ENCODE results near the gene ARHGEF26.

DNA sequence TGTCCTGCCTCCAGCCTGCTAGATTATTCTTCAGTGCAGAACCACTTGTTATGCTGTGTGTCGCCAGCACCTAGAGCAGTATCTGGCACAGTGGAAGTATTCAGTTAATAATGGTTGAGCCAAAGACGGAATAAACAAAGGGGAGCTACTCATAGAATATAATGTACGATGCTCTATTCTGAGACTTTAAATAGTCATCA lies 13.4 kb downstream of the P2RY14 start:
- PRO-cap, result no peak

DNA sequence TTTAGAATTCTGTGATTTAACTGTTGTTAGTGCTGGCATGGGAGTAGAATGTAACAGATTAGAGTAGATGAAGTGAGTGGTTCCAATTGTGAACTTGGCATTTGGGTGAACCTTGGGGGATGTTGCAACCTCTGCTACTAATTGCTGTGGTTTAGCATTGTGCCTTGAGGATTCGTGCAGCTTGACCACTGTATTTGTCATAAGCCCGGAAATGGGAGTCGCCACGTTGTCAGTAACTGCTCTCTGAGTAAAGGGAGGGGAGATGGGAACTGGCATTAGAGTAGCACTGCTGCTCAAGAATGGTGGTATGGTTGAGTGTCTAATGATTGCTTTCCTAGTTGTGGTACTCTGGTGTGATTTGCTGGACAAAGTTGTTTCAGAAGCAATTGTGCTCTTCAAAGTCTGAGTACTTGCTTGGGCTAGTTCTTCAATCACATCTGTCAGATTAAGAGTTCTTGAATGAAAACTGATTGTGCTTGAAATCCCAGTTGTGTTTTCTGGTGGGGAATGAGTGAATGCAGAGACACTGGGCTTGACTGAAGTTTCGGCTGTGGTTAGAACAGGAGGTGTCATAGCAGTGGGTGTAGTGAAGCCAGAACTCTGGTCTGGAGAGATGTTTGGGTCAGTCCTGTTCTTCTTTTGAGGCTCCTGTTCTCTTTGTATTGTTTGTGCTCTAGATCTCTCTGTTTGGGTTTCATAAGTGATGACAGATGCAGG lies 15.4 kb downstream of the IGSF10 start:
- PRO-cap, result no peak

- PRO-cap, result no peak
These were observed 76.7 kb upstream of the MBNL1 start for GRCh38 chr3:152192034-152192523.

DNA sequence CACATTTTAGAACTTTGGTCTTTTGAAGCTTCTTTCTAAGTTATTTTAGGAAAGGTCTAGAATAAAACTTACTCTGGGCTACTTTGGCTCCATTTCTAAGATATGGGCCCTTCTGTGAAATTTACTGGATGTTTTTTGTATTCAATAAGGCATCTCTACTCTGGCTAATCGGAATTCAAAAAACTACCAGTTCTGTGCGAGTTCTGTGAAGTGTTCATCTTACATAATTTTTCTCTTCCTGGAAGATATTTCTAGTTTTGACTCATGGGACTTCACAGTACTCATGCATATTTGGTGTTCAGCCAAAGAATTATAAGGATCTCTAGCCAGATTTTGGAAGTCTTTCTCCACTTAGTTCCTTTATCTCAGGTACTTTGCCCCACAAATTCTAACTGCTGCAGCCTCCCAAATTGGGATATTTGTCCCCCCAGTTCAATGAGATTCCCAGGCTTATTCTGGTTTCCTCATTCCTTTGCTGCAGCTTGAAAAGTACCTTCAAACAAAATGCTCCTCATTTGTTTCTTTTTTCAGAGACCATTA lies 46.4 kb upstream of the MBNL1 start:
- PRO-cap, result no peak

DNA sequence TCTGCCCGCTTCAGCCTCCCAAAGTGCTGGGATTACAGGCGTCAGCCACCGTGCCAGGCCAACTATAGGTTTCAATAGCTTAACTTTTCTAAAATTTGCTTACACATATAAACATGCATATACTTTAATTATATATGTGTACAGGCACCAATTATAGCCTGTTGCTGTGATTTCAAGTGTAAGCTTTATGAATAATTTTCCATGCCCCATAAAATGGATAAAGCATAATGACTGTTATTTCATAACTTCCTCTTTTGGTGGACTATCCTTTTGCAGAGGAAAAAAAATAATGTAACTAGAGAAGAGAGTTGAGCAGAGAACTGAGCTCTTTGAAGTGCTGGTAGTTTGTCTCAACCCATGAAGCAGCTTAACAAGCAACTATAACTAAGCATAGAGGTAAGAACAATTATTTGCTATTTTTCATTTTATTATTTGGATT lies 24.7 kb upstream of the MBNL1 start:
- PRO-cap, result unidirectional peak, plus-strand start at position 298 of the sequence

DNA sequence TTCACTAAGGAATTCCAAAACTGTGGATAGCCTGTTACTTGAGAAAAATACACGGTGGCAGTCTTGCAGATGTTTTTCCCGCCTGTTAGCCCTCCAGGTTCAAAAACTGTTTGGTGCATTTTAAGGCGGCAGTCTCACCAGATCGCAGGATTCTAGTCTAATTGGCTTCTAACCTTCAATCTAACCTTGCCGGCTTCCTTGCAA lies 544 bp upstream of the MBNL1 start:
- PRO-cap, result no peak

GRCh38 chr3:152309834-152310625 lies 41.3 kb downstream of the MBNL1 start:
- PRO-cap, result no peak

- PRO-cap, result no peak
These were observed 47.4 kb downstream of the MBNL1 start for GRCh38 chr3:152315965-152316760.

- PRO-cap, result no peak
These were observed 84.2 kb downstream of the MBNL1 start for GRCh38 chr3:152352799-152353482.

DNA sequence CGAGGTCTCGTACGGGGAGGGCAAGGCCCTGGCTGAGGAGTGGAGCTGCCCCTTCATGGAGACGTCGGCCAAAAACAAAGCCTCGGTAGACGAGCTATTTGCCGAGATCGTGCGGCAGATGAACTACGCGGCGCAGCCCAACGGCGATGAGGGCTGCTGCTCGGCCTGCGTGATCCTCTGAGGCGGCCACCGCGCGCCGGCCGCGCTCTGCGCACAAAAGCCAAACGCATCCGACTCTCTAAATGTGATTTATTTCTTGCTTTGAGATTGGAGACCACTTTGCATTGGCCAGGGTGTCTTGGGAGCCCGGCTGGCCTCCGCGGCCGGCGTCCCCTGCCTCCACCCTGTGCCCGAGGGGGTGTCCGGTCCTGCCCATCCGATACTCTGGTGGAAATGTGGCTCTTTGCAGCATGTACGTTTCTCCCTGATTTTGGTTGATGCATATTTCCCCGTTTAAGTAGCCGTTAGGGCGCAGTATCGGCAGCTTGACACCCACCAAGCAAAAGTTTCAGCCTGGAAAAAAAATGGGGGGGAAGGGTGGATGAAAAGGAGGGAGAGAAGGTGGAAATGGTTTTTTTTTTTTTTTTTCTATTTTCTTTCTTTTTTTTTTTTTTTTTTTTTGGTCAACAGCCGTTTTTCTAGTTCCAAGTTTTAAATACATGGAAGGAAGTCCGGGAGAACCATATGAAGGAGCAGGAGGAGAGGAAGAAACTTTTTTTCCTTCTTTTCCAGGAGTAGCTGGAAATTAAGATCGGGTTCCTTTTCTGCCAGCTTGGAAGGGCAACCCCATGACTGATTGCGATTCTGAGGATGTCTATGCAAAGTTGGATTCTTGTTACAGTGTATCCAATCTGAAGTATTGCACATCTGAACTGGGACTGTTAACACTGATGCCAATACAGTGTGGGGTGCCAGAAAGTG lies 1.3 kb downstream of the RAP2B start:
- PRO-cap, result no peak

DNA sequence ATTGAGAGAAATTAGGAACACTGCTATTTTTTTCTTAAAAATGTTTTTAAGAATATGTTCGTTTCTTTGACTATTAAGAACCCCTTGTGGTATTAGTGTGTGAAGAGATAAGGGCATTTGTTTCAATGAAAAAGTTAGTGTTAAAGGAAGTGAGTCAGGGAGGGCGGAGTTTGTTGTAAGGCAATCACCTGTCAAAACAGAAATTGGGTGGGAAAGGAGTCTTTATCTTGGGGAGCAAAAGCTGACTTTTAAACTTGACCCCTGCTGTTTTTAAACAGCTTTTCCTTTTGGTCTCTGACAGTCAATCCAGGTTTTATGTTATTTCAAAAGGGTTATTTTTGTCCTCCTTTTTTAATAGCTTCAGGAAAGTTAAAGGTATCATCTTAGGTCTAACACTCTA lies 4.2 kb downstream of the RAP2B start:
- PRO-cap, result no peak

DNA sequence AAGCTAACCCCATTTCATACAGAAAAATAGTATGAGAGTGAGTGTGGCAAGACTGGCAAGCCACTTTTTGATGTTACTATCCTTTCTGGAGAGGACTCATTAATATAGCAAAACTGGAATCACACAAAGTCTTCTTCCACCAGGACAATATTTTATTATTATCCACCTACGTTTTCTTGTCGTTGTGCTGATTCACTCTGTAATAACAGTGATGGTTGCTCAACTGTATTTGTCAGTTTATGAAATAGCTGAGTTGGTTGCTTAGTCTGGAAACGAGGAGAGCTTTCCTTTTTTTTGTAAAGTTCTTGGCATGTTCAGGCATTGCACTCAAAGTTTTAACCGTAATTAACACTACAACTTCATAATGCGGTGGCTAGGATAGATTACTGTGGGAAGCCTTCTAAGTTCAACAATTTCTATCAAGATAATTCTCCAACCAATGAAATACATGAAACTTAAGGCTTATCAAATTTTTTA lies 131.2 kb downstream of the RAP2B start:
- PRO-cap, result no peak

DNA sequence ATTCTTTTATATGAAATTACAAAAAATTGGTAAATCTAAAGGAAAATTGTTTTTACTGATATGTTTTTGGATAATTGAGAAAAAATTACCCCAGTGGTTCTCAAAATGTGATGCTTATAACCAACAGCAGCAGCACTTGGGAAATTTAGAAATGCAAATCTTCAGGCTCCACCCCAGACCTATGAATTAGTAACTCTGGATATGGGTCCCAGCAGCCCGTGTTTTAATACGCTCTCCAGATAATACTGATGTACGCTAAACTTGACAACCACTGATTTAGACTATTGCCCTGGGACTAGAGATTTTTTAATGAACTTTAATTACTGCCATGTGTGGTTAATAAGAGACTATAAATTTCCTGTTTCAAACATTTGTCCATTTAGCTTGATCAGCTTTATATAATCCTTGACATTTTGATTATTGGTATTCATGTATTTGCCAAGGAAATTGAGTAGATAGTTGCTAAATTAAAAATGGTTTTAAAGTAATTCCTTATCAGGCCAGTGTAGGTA lies 379.8 kb downstream of the RAP2B start:
- PRO-cap, result no peak

GRCh38 chr3:154121131-154121547 lies at the start of gene ARHGEF26:
Gene ARHGEF26, plus strand, starts transcription at chr3:154121390.
- PRO-cap, result bidirectional peak, plus-strand start at chr3:154121438, minus-strand start at chr3:154121332

GRCh38 chr3:154129460-154129769 lies 8.2 kb downstream of the ARHGEF26 start:
- PRO-cap, result no peak

- PRO-cap, result no peak
These were observed 146.2 kb downstream of the PLCH1 start for GRCh38 chr3:155598674-155599096.

DNA sequence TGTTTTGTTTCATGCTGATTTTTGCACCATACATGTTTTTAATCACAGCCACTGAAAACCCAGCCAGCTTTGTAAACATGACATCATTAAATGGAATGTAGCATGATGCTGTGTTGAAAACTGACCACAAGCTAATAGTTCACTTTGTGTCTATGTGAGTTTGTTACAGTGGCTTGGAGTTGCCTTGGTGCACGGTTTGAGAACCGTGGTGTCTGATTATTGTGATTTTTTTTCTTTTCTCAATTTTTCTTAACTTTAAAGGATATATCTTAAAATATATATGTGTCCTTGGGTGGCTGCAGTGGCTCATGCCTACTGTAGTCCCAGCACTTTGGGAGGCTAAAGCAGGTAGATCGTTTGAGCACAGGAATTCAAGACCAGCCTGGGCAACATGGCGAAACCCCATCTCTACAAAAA lies 75.9 kb downstream of the GMPS start:
- PRO-cap, result no peak

DNA sequence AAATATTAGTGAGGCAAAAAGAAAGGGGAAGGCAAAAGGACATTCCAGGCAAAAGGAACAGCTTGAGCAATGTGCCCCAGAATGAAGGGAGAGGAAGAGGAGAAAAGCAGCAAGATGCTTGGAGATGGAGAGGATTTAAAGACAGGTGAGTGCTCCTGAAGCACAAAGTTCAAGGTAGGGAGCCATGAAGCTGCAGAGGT lies 26.4 kb downstream of the SSR3 start:
- PRO-cap, result no peak

DNA sequence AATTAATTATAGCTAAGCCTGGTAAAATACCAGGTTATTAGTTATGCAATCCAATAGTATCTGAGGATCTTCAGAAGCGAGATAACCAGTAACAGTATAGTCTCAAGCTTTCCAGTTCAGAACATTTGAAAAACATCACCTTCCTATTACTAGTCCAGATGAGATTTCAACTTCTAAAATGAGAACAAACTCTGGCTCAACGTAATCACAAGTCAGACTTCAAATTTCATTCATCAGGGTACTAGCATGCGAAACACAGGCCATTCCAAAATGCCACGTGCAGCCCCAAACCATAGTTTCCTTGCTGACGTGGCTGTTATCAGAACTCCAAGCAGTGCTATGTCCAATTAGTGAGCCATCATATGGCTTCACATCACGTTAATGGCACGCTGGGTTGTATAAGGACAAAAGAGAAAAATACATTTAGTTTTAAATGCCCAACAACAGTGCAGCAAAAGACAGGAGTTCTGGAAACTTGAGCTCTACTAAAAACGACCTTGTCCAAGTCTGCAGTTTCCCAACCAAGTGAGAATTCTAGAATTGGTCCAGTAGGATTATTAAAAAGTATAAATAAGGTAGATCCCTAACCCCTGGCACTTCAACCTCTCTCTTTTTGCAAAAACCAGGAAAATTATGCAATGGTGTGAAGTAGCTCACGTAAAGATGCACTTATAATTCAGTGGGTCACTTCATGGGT lies 915 bp downstream of the SSR3 start:
- PRO-cap, result no peak

GRCh38 chr3:156665411-156665800 lies 9.0 kb upstream of the TIPARP start:
- PRO-cap, result no peak

Measured in right cardiac atrium (tissue), 1 donor.